Neuron (in vitro differentiated cells): Measurements from ENCODE around the genes PTPN5 and DBX1.

DNA sequence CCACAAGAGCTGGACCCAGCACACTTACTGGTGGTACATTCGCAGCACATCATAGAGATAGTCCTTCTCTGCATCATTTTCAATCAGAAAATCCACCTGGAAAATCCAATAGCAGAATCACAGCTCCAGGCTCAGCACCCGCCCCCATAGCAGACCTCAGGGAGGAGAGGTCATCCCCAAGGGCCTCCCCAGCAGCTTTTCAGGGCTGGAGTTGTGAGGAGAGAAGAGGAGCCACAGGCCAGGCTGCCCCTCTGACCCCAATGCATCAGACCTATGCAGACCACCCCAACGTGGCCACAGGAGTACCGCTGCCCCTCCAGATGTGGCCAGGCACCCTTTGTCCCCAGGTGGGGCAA, 11.0 kb downstream of the USH1C start:
- PRO-cap, result no peak

DNA sequence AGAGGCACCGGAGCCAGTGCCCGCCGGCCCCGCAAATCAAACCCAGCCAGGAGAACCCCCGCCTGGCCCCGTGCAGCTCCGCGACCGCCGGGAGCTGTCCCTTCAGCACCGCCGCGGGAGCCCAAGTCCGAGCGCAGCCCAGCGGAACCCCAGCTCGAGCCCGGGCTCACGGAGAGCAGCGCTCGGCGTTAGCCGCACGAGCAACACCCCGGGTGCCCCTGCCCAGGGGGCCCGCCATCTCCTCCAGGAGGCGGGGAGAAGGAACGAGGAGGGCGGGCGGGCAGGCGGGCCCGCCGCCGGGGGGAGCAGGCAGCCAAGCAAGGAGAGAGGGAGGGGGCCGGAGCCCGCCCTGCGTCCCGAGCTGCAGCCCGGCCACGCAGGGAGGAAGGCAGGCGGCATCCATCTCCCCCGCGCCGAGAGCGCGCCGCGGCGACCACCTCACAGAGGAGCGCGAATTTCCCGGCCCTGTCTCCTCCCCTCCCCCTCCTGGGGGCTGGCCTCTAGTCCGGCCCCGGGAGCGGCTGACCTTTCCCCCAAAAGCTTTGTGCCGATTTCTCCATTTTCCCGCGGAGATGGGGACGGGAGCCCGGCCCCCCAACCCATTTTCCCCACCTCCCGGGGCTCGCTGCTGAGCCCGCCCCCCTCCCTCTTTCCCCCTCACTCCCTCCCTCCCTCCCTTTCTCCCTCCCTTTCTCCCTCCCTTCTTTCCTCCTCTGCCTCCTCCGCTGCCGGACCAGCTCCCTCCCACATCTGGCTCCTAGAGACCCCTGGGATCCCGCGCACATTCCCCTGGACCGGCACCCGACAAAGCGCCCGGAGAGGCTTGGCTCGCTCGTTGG, 655 bp downstream of the KCNC1 start:
- PRO-cap, result bidirectional peak, plus-strand start at position 312 of the sequence, minus-strand start at position 241 of the sequence

- PRO-cap, result no peak
Measured at GRCh38 chr11:17951713-17952770, 60.8 kb downstream of the SERGEF start.

DNA sequence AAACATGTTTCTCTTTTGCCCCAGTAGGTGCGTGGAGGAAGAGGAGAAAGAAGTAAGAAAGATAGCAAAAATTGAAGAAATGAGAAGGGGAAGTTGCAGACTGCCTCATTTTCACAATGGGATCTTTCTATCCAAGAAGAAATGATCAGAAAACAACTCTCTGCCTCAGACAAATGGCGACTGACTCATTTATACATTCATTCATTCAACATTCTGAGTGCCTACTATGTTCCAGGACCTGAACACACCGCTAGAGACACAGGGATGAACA, 379 bp downstream of the HPS5 start:
- PRO-cap, result no peak

DNA sequence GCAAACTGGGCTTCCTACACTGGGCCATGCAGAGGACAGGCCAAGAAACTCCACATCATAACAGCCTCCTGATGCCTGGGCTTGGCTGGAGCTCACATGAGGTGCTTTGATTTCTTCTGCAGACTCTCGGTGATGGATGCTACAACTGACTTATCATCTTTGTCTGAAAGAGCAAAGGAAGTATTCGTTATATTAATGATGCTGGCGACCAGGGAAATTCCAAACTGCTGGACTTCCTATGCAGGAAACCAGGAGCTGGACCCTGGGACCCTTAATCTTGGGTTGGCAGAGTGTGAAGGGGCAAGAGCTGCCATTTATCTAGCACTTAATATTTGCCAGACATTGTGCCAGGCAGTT, 5.8 kb downstream of the TMEM86A start:
- PRO-cap, result no peak

DNA sequence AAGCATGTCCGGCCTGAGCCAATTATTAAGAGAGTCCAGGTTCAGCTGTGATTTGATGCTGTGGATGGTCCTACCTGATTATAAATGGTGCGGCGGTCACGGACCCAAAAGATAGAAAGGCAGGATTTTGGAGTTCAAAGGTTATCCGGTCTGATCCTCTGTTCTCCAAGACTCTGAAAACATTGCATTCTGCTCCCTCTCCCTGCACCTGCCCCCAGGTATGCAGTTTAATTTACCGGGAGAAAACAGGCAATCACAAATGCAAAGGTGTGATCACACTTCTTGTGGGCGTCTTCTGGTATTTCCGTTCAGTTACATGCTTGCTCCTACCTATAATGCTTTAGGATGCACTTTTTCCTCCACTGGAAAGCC, 15.7 kb downstream of the PTPN5 start:
- PRO-cap, result no peak

- PRO-cap, result bidirectional peak, plus-strand start at chr11:18791076, minus-strand start at chr11:18791249
Measured at GRCh38 chr11:18790716-18791144, 868 bp downstream of the PTPN5 start.

- PRO-cap, result bidirectional peak, plus-strand start at chr11:18791076, minus-strand start at chr11:18791249; bidirectional peak, plus-strand start at chr11:18791439, minus-strand start at chr11:18791501; bidirectional peak, plus-strand start at chr11:18791793, minus-strand start at chr11:18791775; bidirectional peak, plus-strand start at chr11:18792243, minus-strand start at chr11:18792009
Measured at GRCh38 chr11:18791145-18792341, at the start of gene PTPN5. Gene PTPN5, minus strand, starts transcription at chr11:18791798.

GRCh38 chr11:19116822-19117046, 234 bp upstream of the ZDHHC13 start:
- PRO-cap, result no peak

- PRO-cap, result no peak
Measured at GRCh38 chr11:19136468-19137009, 19.6 kb downstream of the ZDHHC13 start.

- PRO-cap, result no peak
Measured at GRCh38 chr11:19196403-19196857, 5.4 kb downstream of the CSRP3 start.

- PRO-cap, result unidirectional peak, minus-strand start at chr11:19241620
Measured at GRCh38 chr11:19241458-19242327, 948 bp upstream of the E2F8 start.

GRCh38 chr11:19524015-19524920, 188.4 kb upstream of the NAV2 start:
- PRO-cap, result unidirectional peak, minus-strand start at chr11:19524561

- PRO-cap, result no peak
Measured at GRCh38 chr11:19784650-19785276, 72.1 kb downstream of the NAV2 start.

DNA sequence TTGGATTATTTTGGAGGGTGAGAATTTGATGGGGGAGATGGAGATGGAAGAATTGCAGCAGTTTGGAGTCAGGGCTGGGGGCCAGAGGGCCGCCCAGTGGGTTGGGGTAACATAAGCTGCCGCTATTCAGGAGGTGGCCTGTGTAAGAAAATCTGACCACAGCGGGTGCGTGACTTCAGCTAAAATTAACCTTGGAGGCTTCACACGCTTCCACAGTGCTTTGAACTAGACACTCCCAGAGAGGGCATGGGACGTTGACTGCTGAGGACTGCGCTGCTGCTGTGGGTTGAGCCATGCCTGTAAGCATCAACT, 100.8 kb downstream of the NAV2 start:
- PRO-cap, result no peak

DNA sequence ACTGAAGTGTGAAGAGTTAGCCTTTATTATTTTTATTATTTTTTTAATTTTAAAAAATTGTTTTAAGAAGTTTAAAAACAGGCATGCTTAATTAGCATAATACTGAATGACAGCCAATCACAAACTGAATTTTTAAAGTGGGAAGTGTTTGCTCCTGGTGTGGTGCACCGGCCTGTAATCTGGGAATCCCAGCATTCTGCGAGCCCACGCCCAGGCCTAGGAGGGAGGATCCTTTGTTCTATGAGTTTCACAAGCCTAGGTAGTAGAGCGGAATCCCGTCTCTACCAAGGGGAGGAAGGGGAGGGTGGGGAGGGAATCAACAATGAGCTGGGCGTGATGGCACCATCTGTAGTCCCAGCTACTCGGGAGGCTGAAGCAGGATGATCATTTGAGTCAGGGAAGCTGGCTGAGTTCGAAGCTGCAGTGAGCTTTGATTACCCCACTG, 115.1 kb downstream of the NAV2 start:
- PRO-cap, result bidirectional peak, plus-strand start at position 388 of the sequence, minus-strand start at position 190 of the sequence

- PRO-cap, result no peak
Measured at GRCh38 chr11:20002684-20003259, 157.5 kb downstream of the DBX1 start.

DNA sequence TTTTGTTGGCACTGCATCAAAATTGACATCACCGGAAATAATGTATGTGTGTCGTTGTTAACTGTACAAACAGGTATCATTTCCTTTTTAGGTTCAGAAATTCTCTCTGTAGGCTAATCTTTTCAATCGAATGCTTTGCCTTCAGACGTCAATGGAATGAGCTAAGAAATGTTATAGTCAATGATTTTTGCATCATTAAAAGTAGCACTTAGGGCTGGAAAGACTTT, 137.9 kb downstream of the DBX1 start:
- PRO-cap, result no peak

- PRO-cap, result no peak
Measured at GRCh38 chr11:20027111-20027827, 133.0 kb downstream of the DBX1 start.

- PRO-cap, result no peak
Measured at GRCh38 chr11:20160176-20160651, at the start of gene DBX1. Gene DBX1, minus strand, starts transcription at chr11:20160475.